ENCODE results near the gene RPL27.

DNA sequence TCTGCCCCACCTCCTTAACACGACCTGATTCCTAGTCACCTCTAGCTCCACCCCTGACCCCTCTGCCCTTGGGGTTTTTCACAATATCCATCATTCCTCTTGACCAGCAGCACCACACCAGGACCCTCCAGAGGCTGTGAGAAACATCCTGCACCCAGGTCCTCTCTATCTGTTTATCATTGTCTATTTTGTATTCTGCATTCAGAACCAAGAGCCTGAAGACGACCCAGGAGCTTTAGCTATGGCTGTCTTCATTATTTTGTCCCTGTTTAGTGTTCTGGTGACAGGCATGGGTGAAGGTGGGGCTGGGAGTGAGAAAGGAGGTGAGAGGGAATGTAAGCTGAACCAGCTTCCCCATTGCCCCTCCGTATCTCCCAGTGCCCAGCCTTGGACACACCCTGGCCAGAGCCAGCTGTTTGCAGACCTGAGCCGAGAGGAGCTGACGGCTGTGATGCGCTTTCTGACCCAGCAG is 16.1 kb downstream of the AOC3 start:
- RRBS: no CpG with 5 or more reads among the region's 6 CpGs

GRCh38 chr17:42893048-42893754 is 7.4 kb upstream of the G6PC1 start:
- RRBS: no CpG with 5 or more reads among the region's 7 CpGs

DNA sequence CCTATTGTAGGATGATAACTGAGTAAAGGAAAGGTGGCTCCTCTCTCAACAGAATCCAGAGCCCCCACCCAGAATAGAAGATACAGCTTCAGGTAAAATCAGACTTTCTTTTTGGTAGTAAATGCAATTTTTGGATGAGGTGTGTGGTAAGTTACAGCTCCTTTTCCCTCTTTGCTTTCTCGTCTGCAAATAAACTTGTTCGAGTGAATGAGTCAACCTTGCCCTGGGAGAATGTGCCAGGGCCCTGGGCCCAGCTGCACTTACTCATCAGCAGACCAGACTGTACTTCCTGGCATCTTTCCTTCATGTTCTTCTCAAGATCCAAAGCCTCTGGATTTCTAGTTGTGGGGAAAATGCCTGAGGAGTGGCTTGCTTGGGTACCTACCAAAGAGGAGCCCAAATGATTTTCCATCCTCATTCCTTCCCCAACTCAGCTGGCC is 5.5 kb upstream of the G6PC1 start:
- RRBS: no CpG with 5 or more reads among the region's 2 CpGs

DNA sequence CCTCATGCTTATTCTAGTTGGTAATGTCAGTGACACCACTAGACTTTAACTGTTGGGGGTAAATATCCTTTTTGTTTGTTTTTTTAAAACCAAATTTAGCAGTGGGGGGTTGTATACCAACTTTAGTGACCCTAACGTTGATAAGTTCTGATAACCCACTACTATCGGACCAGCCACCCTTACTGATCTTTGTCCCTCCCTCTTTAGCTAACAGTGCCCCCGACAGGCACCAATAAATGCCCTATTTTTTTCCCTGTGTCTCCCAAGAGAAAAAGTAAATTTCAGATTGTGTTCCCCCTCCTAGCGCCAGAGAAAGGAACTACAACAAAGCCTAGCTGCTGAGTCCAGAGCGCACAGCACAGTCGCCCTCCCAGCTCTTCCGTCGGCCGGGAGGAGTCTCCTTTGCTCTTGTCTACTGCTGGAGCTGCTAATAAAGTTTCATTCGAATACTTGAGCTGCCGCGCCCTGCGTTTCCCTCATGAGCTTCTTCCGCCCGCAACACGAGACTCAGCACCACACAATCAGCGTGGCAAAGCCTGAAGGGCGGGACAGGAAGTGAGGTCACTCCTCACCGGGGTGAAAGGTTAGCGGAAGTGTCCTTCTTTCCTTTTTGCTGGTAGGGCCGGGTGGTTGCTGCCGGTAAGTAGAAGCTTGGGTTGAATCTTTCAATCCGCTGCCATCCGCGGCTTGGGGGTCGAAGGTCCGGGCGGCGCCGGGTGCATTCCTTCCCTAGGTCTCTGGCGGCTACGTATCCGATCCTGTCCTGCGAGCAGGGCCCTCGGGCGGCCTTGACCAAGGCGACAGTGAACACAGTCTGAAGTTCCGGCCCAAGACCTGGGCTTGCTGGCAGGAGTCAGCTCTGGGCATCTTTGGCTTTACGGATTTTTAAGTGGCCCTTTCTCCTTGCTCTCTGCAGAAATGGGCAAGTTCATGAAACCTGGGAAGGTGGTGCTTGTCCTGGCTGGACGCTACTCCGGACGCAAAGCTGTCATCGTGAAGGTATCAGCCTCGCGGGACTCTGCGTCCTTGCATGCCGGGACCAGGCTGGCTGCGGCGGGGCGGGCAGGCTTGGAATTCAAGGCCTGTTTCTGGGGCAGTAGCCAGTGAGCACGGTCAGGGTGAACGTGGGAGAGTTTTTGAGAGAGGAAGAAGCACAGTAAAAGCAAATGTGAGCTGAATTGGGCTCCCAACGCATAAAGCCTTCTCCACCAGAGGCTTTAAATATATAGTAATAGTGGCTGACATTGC is at the start of gene RPL27:
TSS of gene RPL27 (plus strand) at position 587 of the 1,248 bp plus-strand sequence.
- RRBS: 1% methylated on average over 18 of the region's 53 CpGs

- RRBS: 3% methylated on average over 9 of the region's 56 CpGs
Observed at GRCh38 chr17:43021516-43022244, 505 bp downstream of the VAT1 start.

DNA sequence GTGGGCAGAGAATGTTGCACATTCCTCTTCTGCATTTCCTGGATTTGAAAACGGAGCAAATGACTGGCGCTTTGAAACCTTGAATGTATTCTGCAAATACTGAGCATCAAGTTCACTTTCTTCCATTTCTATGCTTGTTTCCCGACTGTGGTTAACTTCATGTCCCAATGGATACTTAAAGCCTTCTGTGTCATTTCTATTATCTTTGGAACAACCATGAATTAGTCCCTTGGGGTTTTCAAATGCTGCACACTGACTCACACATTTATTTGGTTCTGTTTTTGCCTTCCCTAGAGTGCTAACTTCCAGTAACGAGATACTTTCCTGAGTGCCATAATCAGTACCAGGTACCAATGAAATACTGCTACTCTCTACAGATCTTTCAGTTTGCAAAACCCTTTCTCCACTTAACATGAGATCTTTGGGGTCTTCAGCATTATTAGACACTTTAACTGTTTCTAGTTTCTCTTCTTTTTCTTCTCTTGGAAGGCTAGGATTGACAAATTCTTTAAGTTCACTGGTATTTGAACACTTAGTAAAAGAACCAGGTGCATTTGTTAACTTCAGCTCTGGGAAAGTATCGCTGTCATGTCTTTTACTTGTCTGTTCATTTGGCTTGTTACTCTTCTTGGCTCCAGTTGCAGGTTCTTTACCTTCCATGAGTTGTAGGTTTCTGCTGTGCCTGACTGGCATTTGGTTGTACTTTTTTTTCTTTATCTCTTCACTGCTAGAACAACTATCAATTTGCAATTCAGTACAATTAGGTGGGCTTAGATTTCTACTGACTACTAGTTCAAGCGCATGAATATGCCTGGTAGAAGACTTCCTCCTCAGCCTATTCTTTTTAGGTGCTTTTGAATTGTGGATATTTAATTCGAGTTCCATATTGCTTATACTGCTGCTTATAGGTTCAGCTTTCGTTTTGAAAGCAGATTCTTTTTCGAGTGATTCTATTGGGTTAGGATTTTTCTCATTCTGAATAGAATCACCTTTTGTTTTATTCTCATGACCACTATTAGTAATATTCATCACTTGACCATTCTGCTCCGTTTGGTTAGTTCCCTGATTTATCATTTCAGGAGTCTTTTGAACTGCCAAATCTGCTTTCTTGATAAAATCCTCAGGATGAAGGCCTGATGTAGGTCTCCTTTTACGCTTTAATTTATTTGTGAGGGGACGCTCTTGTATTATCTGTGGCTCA is 31.9 kb downstream of the BRCA1 start:
- RRBS: no CpG with 5 or more reads among the region's 12 CpGs

- RRBS: no CpG with 5 or more reads among the region's 7 CpGs
Observed at GRCh38 chr17:43171795-43172310, 839 bp downstream of the NBR1 start.

DNA sequence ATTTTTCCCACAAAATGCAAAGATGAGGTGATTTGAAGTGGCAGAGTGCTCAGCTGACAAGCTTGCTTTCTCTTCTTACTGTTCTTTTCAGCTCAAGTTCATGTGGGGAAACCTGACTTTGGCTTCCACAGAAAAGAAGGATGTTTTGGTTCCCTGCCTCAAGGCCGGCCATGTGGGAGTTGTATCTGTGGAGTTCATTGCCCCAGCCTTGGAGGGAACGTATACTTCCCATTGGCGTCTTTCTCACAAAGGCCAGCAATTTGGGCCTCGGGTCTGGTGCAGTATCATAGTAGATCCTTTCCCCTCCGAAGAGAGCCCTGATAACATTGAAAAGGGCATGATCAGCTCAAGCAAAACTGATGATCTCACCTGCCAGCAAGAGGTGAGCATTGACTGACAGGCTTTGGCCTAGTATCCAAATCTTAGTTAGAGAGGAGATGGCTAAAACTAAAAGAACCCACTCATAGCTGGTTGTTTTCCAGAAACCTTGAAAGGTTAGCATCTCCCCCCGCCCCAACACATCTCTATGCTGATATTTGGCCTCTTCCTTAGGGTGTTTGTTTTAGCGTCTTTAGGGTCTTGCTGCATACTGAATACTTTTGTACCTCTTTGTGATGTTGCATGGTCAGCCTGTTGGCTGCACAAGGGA is 18.3 kb upstream of the TMEM106A start:
- RRBS: no CpG with 5 or more reads among the region's 7 CpGs

DNA sequence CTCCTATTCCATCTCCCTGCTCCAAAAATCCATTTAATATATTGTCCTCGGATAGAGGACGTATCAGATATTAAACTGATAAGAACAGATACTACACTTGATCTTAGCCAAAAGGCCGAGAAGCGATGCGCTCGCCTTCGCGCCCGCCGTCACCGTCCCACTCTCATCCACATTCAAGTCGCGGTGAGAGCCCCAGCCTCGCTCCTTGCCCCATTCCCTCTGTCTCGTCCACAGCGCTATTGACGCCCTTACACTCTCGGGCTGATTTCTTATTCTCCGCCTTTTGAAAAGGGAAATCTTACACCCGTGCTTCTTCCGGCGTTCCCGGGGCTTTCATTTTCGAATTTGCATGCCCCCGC is 43.0 kb upstream of the CCDC200 start:
- RRBS: no CpG with 5 or more reads among the region's 25 CpGs

DNA sequence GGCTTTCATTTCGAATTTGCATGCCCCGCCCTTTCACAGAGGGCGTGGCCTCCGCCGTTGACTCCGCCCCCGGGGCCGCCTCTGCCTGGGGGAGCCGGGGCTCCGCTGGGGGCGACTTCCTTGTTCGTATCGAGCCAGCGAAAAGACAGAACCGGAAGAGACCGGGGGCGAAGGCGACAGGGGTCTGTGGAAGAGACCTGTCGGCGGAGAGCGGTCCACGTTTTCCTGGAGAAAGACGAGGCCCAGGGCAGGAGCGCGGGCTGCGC is 62.2 kb upstream of the CCDC200 start:
- RRBS: no CpG with 5 or more reads among the region's 26 CpGs

GRCh38 chr17:43362277-43362734 is 36.5 kb upstream of the ARL4D start:
- RRBS: 2% methylated on average over 2 of the region's 12 CpGs

DNA sequence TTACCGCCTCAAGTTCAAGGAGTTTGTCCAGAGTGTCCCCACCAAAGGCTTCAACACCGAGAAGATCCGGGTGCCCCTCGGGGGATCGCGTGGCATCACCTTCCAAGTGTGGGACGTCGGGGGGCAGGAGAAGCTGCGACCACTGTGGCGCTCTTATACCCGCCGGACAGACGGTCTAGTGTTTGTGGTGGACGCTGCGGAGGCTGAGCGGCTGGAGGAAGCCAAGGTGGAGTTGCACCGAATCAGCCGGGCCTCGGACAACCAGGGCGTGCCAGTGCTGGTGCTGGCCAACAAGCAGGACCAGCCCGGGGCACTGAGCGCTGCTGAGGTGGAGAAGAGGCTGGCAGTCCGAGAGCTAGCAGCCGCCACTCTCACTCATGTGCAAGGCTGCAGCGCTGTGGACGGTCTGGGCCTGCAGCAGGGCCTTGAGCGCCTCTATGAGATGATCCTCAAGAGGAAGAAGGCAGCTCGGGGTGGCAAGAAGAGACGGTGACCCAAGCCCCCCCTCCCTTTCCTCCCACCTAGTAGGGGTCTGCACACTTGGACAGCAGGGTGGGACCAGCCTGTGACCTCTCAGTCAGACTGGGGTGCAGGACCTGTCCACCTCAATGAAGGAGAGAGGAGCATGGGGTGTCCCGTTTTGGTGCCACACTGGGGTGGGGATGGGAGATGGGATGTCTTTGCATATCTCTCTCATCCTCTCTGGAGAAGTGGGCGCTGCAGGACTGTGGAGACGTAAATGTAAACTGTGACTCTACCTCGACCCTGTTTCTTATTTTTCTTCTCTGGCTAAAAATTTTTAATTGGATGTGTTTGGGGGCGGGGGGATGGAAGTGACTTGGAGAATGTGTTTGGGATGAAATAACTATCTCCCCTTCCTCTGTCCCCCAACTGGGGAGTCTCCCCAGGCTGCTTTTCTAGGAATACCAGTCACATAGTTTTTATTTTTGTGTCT is 1.3 kb downstream of the ARL4D start:
- RRBS: 97% methylated on average over 16 of the region's 34 CpGs

GRCh38 chr17:43480015-43480532 is 3.7 kb upstream of the DHX8 start:
- RRBS: no CpG with 5 or more reads among the region's 3 CpGs

DNA sequence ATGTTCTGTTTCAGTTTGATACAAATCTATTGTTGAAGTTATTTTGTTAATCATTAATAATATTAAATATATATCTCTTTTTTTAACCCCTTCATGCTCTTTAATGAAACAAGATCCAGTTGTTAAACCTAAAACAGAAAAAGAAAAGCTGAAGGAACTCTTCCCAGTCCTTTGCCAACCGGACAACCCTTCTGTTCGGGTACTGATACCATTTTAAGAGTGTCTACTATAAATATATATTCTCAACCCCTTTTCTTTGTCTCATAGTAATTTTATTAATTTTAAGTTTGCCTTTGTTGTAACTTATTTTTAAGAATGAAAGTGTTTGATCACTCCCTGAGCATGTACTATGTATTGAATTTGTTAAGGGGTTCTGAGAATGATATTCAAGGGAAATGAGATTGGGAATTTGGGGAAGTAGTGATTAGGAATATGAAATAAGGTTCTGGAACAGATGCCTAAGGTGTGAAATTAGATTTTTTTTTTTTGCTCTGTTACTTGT is 7.3 kb downstream of the DHX8 start:
- RRBS: no CpG with 5 or more reads among the region's 2 CpGs

- RRBS: 93% methylated on average over 2 of the region's 35 CpGs
Observed at GRCh38 chr17:43529834-43531356, 15.7 kb downstream of the ETV4 start.

DNA sequence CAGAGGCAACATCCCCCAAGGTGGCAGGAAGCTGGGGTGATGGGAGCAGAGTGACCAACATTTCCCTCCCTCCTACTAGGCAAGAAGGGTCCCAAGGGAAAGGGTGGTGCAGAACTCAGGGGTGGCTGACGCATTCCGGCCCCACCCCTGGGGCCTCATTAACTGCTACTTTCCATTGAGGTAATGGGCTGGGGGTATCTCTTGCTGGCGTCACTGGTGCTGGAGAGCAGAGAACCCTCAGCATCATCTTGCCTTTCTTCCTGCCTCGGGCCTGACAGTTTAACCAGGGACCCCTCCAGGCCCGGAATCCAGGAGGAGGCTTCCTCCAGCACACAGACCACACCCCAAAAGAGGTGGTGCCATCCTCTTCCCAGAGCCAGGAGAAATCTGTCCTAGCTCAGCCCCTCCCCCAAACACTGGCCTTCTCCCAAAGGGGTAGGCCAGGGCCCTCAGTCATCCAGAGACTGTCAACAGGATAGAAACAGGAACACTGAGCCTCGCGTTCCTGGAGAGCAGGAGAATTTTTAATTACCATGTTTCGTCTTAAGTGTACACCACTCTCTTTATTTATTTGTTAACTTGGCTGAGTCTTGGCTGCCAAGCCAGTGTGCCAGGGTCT is 5.3 kb downstream of the ETV4 start:
- RRBS: no CpG with 5 or more reads among the region's 8 CpGs

- RRBS: no CpG with 5 or more reads among the region's 10 CpGs
Observed at GRCh38 chr17:43544910-43545200, 1.3 kb downstream of the ETV4 start.

DNA sequence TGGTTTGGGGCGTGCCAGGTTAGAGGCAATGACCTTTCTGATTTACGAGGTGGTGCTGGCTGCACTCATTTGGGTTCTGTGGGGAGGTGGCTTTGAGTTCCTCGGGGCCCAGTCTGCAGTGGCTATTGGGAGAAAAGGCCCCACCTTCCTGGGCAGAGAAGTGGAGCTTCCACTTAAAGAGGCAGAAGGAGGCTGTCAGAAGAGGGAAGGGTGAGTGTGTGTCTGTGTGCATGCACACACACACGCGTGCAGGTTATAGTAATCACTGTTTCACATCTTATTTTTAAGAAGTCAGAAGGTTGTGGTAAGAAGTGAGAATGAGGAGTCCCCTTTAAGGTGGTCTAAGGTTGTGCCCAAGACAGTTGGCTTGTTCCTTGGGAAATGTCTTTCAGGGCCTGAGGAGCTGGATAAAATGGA is 10.3 kb upstream of the ETV4 start:
- RRBS: no CpG with 5 or more reads among the region's 5 CpGs

GRCh38 chr17:43657402-43657959 is 4.2 kb downstream of the MEOX1 start:
- RRBS: no CpG with 5 or more reads among the region's 7 CpGs

GRCh38 chr17:43755219-43755833 is 3.3 kb downstream of the SOST start:
- RRBS: 72% methylated on average over 8 of the region's 75 CpGs